Mesenchymal stem cell of Wharton's jelly (primary cell): ENCODE measurements around a stretch of chr11.

- CAGE, long polyA plus RNA, result no peak
These were observed 2.1 kb downstream of the CAPN1 start for GRCh38 chr11:65183450-65184698.

- CAGE, long polyA plus RNA, result no peak
These were observed 31.7 kb downstream of the CAPN1 start for GRCh38 chr11:65213096-65214079.

GRCh38 chr11:65290492-65291405 is 23.9 kb upstream of the CDC42EP2 start:
- CAGE, long polyA plus RNA, result no peak

DNA sequence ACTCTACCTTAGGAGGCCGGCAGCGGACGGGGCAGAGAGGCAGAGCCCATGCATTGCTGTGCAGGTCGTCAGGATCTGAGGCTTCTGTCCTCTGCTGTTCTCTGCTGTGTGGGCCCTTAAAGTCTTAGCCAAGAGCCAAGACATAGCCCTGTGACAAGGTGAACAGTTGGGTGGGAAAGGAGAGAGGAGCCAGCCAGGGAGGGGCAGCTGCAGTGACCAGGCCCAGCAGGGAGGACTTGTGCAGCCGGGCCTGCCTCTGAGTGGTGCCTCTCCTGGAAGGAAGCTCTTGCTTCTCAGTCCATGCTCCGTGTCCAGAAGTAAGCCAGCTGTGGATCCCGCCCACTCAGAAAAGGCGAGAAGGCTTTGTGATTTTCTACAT is 17.5 kb upstream of the CDC42EP2 start:
- CAGE, long polyA plus RNA, result no peak

- CAGE, long polyA plus RNA, result no peak
These were observed 8.9 kb upstream of the CDC42EP2 start for GRCh38 chr11:65305600-65306406.

- CAGE, long polyA plus RNA, result no peak
These were observed 2.0 kb downstream of the CDC42EP2 start for GRCh38 chr11:65316311-65317517.

DNA sequence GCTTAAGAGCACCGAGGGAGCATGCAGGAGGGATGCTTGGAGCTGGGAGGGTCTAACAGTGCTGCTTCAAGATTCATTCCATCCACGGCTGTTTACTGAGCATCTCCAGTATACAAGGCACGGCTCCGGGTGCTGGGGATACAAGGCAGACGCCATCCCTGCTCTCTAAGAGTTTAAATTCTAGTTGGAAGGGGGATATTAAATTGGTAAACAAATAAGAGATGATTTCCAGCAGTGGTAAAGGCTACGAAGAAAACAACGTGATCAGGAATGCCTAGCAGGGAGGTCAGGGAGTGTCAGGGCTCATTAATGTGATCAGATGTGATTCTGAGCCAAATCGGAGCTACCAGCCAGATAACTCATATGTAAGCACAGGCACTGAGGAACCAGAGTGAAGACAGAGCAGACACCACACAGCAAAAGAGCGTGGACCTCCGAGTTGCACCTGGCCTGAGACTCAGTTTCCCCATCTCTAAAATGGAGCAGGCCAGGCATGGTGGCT is 7.8 kb downstream of the CDC42EP2 start:
- CAGE, long polyA plus RNA, result no peak

DNA sequence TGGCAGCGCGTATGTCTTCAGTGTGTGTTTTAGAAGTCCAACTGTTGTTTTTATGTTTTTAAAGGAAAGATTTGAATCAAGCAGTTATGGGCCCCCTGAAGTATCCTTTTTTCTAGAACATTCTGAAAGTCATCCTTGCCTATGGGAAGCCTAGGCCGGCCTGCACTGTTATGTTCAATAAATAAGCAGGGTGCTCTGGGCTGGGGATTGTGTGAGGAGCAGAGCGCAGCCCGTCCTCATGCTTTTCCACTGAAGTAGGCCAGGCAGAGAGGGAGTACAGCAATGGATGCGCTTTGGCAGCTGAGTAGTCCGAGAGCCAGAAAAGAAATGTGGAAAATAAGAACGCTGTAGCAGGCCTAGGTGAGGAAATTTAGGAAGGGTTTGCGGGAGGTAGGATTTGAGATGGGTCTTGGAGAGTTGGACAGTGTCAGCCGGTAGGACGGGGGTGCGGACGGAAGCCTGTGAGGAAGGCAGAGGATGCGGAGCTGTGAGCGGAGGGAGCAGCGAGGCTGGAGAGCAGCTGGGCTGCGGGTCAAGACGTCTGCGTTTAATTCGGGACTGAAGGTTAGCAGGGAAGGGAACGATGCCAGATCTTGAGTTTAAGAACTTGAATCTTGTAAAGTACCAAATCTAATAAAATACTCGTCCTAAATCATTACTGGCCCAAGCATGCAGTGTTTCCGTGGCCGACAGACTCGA is 794 bp upstream of the TIGD3 start:
- CAGE, long polyA plus RNA, result no peak

DNA sequence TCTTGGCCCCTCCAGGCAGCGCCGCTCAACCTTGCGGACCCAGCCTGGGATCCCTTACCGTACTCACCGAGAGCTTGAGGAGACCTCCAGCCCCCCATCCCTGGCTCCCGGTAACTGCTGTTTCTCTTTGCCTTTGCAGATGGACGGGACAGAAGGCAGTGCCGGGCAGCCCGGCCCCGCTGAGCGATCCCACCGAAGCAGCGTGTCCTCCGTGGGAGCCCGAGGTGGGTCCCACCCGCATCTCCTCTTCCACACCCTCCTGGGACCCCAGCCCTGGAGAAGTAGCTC is 405 bp downstream of the FRMD8 start:
- CAGE, long polyA plus RNA, result no peak

GRCh38 chr11:65388229-65389069 is 2.0 kb downstream of the FRMD8 start:
- CAGE, long polyA plus RNA, result no peak

DNA sequence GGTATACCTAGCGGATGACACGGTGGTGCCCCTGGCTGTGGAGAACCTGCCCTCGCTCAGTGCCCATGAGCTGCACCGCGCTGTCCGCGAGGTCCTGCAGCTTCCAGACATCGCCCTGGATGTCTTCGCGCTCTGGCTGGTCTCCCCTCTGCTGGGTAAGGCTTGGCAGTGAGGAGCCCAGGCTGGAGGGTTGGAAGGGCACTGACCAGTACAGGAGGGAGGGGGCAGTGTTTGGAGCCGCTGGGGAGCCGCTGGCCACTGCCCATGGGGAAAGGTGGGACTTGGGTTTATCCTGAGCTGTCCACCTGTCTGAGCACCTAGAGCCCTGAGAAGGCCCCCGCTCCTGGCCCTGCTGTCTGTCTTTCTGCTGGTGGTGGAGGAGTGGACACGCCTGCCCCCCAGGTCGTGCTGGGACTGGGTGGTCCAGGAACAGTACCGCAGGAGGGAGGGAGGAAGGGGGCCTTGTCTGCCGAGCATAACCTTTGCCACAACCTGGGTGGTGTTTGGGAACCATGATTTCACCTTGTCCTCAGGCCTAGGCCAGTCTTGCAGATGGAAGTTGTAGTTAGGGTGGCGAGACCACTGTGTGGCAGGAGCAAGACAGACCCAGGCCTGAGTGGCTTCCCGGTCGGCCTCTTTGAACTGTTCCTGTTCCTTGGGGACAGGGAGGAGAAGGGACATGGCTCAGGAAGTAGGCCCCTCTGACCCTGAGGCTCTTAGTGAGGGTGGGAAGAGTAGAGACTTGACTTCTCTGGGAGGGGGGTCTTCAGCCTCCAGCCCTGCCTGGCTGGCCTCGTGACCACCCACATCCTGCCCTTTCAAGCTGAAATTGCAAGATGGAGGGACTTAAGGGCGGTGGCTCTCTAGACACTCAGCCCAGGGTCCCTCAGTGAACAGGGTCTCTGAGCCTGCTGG is 3.2 kb downstream of the FRMD8 start:
- CAGE, long polyA plus RNA, result no peak

GRCh38 chr11:65418406-65419479 is 32.3 kb downstream of the FRMD8 start:
- CAGE, long polyA plus RNA, result no peak

GRCh38 chr11:65420786-65420932 is 34.2 kb downstream of the FRMD8 start:
- CAGE, long polyA plus RNA, result no peak

DNA sequence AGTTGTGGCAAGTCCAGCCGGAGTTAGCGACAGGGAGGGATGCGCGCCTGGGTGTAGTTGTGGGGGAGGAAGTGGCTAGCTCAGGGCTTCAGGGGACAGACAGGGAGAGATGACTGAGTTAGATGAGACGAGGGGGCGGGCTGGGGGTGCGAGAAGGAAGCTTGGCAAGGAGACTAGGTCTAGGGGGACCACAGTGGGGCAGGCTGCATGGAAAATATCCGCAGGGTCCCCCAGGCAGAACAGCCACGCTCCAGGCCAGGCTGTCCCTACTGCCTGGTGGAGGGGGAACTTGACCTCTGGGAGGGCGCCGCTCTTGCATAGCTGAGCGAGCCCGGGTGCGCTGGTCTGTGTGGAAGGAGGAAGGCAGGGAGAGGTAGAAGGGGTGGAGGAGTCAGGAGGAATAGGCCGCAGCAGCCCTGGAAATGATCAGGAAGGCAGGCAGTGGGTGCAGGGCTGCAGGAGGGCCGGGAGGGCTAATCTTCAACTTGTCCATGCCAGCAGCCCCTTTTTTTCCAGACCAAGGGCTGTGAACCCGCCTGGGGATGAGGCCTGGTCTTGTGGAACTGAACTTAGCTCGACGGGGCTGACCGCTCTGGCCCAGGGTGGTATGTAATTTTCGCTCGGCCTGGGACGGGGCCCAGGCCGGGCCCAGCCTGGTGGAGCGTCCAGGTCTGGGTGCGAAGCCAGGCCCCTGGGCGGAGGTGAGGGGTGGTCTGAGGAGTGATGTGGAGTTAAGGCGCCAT is 36.5 kb downstream of the FRMD8 start:
- CAGE, long polyA plus RNA, result start-site peak on the plus strand centred at position 100 of the sequence, 80 bp wide, 130 and 25 reads in 2 replicates; start-site peak on the plus strand centred at position 316 of the sequence, 80 bp wide, 99 and 37 reads in 2 replicates

DNA sequence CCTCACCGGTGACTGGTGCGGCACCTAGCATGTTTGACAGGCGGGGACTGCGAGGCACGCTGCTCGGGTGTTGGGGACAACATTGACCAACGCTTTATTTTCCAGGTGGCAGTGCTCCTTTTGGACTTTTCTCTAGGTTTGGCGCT is 37.0 kb downstream of the FRMD8 start:
- CAGE, long polyA plus RNA, result no peak

DNA sequence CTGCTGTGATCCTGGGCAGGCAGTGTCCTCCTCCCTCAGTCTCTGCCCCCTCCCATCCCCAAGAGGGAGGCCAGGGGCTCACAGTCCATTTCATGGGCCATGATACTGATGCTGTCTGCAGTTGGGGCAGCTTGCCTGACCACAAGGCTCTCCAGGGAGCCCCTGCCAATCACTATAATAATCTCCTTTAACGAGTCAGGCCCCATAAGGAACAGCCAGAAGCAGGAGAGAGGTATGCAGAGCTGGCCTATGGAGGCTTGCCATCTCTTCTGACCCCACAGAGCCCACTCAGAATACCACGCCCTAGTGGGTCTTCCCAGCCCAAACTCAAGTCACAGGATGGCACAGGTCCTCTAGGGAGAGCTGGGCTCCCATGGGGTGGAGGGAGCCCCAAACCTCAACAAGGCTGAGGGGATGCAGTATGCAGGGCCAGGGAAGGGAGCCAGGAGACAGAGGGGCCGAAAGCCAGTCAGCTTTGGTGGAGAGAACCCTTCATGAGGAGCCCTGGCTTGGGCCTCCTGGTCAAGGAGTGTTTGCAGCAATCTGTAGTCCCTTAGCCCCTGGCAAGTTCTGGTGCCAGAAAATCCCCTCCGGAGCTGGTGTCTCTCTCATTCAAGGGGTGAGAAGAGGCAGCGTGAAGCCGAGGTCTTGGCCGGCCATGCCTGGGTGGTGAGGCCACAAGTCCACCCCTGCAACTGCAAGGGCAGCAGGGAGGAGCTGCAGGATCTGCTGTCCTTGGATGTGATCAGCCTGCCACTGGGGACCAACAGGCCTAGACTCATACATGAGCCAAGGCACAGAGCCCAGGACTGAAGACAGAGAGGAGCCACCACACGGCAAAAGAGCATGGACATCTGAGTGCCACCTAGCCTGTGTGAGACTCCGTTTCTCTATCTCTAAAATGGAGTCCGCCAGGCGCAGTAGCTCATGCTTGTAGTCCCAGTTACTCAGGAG is 60.0 kb downstream of the FRMD8 start:
- CAGE, long polyA plus RNA, result no peak

- CAGE, long polyA plus RNA, result no peak
These were observed 68.6 kb downstream of the FRMD8 start for GRCh38 chr11:65454596-65455797.

DNA sequence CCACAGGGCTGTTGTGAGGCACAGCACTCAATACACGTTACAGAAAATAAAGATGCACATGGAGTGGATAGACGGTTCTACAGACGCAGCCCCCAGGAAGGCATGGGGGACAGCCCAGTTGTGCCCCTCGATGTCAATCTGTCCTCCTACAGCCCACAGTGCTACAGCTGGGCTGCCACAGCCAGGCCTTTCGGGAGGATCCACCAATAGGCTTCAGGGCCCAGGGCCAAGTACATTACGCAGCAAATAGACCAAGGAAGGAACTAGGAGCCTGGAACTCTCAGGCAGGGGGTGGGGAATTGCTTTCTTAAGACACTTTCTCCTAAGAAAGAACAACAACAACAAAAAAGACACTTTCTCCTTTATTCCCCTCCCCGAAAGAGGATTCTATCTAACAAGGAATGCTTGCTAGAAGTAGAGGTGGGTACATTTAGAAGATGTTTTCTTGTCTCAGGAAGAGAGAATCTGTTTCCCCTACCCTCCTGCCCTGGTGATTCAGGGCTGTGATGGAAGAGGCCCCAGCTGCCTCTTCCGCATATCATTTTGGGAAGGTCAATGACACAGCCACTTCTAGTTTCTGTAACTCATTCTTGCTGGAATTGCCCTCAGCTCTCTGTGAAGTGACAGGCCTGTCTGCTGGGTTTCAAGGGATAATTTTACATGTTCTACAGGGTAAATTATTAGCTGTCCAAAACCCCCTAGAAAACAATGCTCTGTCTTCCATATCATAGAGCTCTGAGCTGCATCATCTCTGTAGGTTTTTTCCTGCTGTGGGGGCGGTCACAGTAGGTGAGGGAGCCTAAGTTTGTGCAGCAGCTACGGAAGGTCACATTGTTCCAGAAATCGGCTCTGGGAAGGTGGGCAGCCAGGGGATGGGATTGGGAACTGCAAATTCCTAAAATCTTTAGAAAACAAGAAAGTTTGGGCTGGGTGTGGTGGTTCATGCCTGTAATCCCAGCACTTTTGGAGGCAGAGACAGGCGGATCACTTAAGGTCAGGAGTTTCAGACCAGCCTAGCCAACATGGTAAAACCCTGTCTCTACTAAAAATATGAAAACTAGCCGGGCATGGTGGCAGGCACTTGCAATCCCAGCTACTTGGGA is 32.0 kb upstream of the SCYL1 start:
- CAGE, long polyA plus RNA, result no peak

DNA sequence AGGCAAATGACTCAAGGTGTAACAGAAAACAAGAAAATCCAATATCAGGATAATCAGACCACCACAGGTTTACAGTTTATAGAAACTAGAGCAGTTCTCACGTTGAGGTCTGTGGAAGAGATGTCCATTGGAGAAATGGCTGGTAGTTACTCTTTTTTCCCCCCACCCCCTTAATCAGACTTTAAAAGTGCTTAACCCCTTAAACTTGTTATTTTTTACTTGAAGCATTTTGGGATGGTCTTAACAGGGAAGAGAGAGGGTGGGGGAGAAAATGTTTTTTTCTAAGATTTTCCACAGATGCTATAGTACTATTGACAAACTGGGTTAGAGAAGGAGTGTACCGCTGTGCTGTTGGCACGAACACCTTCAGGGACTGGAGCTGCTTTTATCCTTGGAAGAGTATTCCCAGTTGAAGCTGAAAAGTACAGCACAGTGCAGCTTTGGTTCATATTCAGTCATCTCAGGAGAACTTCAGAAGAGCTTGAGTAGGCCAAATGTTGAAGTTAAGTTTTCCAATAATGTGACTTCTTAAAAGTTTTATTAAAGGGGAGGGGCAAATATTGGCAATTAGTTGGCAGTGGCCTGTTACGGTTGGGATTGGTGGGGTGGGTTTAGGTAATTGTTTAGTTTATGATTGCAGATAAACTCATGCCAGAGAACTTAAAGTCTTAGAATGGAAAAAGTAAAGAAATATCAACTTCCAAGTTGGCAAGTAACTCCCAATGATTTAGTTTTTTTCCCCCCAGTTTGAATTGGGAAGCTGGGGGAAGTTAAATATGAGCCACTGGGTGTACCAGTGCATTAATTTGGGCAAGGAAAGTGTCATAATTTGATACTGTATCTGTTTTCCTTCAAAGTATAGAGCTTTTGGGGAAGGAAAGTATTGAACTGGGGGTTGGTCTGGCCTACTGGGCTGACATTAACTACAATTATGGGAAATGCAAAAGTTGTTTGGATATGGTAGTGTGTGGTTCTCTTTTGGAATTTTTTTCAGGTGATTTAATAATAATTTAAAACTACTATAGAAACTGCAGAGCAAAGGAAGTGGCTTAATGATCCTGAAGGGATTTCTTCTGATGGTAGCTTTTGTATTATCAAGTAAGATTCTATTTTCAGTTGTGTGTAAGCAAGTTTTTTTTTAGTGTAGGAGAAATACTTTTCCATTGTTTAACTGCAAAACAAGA is 23.2 kb upstream of the SCYL1 start:
- CAGE, long polyA plus RNA, result no peak

DNA sequence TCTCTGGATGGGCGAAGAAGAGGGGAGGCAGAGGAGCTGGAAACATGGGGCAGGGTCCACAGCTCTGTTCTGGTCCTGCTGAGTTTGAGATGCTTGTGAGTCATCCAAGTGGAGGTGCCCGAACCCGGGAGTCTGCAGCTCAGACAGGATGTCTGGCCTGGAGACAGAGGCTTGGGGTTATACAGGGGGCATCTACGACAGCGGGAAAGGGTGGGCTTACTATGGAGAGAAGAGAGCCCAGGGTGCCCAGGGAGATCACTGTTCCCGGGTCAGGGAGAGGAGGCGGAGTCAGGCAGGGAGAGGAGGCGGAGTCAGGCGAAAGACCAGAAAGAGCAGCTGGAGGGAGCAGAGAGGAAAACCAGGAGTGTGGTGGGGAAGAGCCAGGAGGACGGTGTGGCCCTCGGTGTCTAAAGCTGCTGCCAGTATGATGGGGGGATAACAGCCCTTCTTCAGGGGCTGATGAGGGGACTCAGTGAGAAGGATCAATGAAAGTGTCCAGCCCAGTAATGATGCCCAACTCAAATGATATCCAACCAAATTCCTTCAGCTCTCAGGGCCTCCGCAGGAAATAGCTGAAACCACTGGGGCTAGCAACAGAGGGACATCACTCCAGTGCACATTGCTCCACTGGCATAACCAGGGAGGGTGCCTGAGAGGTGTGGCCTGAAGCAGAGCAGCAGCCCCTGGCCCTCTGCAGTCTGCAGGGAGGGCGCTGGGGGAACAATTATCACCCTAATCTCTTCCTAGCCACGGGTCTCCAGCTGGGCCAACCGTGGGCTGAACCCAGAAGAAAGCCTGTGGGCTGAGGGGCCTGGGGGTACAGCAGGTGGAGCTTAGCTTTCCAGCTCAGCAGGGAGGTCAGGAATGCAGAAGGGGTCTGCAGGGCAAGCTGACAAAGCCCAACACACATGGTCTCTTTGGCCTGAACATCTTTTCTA is 2.7 kb upstream of the LTBP3 start:
- CAGE, long polyA plus RNA, result no peak